Jejunum (tissue), 1 donor: ENCODE measurements around a stretch of chr13.

GRCh38 chr13:73421571-73422115, 362.8 kb downstream of the KLF5 start:
- PRO-cap, result no peak

- PRO-cap, result no peak
Measured at GRCh38 chr13:73702069-73703144, 643.6 kb downstream of the KLF5 start.

GRCh38 chr13:74036257-74036769, 977.5 kb downstream of the KLF5 start:
- PRO-cap, result no peak

- PRO-cap, result no peak
Measured at GRCh38 chr13:74048090-74048475, 989.3 kb downstream of the KLF5 start.

DNA sequence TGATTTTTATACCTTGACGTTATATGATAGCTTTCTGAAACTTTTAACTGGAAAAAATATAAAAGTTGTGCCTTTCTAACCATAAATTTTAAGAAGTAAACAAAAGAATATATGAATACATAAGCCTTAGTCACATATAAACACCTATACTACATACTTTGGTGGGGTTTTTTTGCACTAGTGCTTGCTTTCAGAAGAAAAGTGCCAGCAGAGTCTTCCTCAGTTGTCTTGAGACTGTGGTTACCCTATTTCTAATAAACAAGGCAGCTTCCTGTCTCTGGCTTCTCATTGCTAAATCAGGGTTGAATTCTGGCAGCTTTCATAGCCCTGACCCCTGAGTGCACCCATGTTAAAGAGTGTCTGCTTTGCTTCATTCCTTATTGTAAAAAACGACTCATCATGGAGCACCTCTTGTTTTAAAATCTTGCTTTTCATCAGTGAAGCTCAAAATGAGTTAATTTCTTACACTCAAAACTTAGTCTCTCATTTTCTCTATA, 1003.1 kb downstream of the KLF5 start:
- PRO-cap, result no peak

DNA sequence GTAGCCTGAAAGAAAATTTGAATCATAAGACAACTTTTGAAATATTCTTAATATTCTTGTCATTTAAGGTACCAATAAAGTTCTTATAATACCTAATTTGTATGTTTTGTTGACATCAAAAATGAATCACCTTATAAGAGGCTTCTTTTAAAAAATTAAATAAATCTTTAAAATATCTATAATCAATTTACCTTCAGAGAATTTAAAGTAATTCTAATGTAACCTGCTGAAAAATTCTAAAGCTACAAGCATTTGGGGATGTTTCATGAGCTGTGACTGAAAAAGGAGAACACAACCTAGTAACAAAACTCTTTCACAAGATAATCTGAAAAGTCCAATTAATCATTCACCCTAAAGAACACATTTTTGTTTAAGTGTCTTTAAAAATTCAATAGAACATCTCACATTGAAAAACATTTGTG, 1052.5 kb downstream of the KLF5 start:
- PRO-cap, result no peak

- PRO-cap, result no peak
Measured at GRCh38 chr13:74227660-74228282, 1169.0 kb downstream of the KLF5 start.

DNA sequence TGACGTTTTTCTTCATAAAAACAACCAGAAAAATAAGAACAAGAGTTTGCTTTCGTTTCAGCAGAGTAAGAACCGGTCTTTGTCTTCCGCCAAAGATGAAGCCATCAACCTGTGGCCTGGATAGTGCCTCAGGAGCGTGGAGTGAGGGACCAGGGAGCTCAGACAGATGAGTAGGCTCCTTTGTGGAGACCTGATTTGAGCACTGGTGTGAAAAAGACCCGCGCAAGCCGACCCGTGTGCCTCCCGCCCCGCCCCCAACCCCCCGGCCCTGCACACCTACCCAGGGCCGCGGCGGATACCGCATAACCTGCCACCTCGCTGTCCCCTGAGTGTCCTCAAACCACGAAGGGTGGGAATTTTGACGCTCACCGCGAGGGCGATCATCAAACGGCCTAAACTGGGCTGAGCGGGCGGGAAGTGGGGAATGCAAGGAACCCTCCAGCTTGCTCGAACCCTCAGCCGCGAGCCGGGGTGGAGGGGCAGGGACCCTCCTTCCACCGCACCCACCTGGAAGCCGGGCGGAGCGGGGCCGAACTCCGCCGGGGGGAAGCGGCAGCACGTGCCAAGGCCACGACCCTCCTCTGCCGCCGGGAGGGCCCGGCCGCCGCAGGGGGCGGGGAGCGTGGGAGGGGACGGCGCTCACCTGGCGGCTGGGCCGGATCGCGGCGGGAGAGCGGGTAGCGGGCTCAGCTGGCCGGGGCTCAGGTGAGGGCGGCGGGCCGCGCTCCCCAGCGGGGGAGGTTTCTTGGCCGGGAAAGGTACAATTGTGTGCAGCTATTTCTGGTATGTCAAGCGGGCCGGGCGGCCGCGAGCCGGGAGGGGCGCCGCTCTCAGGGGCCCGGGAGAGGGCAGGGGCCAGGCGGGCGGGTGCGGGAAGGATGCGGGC, 701 bp upstream of the LMO7 start:
- PRO-cap, result no peak

DNA sequence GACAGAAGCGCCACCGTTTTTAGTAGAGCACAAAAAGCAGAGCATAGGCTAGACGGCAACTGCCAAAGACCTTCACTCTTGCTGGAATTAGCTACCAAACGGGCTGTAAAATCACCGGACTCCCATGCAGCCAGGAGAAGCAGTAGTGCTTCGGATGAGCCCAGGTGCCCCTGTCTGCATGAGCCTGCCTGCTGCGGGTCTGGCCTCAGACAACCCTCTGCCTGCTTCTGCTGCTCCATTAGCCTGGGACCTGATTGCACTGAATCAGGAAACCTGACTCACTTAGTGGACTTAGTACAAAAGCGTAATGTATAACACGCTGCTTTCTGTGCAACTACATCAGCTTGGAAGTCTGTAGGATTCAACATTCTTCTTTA, 170.0 kb downstream of the LMO7 start:
- PRO-cap, result no peak

- PRO-cap, result no peak
Measured at GRCh38 chr13:76820771-76821163, 65.4 kb downstream of the KCTD12 start.

GRCh38 chr13:76824155-76824492, 62.1 kb downstream of the KCTD12 start:
- PRO-cap, result no peak

- PRO-cap, result no peak
Measured at GRCh38 chr13:76883809-76884028, 2.5 kb downstream of the KCTD12 start.

- PRO-cap, result no peak
Measured at GRCh38 chr13:76888580-76889192, 2.5 kb upstream of the KCTD12 start.

DNA sequence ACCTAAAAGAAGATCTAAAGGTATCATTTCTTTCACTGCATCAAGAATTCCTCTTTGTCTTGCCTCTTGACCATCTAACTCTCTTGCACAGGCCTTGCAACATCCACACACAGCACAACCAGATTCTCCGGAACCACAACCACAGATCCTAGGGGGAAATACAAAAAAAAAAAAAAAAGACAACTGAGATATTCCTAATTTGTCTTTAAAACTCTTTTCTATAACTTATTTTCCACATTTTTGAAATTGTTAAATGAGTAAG, 83.2 kb downstream of the MYCBP2 start:
- PRO-cap, result no peak

GRCh38 chr13:77260265-77260624, 66.6 kb downstream of the MYCBP2 start:
- PRO-cap, result no peak

DNA sequence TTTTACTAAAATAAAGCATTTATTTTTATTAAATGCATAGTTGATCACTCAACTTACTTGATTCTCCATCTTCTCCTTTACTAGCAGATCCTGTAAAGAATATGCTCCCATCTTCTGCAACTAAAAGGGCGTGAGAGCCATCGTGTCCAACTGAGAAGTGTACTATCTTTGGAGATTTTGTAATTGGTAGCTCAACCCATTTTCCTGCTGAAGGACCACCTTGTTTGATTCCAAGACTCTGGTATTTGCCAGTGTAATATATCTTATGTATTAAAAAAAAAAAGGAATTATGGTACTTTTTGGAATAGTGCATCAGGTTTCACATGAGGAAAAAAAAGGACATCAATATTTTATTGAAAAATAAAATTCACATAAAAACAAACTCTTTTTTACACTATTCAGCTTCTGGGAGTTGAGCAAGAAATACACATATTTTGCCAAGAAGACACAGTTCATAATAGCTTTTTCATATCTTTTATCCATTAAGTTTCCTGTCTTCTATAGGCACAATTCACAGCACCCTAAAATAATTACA, 65.7 kb downstream of the MYCBP2 start:
- PRO-cap, result no peak

DNA sequence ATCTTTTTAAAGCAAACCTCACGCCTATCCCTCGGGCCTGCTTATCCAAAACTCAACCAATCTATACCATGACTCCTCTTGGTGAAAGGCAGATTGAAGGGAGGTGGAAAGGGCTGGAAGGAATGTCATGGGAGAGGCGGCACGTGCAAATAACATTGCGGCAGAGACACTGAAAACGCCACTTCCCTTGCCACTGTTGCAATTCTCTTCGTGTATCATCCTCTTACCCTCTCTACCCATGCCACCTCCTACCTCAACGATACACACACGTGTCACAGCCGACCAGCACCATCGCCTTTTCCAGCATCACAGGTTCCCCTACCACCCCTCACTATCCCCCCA, 1.0 kb downstream of the MYCBP2 start:
- PRO-cap, result no peak

GRCh38 chr13:77390575-77390907, 63.6 kb upstream of the MYCBP2 start:
- PRO-cap, result no peak

GRCh38 chr13:77537425-77537875, 1.9 kb downstream of the SCEL start:
- PRO-cap, result no peak

DNA sequence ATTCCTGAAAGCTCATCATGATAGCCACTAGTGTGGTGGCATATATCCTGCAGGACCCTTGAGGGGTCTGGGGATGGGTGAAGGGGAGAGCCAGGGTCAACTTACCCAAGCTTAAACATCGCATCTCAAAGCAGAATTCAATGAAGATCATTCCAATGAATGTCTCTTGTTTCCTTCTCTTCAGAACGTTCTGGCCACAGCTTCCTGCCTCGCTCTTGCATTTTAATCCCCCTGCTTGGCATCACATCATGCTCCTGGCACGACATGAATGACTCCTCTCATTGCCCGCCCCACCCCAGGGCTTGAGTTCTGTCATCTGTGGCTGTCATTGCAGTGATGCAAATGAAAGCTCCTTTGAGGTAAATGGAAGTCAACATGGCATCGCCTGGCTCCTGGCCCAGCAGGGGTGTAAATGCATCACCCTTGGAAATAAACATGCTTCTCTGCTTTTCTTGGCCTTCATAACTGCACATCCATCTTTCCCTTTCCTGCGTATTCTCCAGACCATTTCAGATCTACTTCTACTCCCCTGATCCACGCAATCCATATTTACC, 48.6 kb downstream of the SCEL start:
- PRO-cap, result no peak